ENCODE measurements around a stretch of chr20.

GRCh38 chr20:50567913-50568298 lies 57.7 kb downstream of the PTPN1 start:
- RRBS, result no CpG with 5 or more reads among the region's 12 CpGs

DNA sequence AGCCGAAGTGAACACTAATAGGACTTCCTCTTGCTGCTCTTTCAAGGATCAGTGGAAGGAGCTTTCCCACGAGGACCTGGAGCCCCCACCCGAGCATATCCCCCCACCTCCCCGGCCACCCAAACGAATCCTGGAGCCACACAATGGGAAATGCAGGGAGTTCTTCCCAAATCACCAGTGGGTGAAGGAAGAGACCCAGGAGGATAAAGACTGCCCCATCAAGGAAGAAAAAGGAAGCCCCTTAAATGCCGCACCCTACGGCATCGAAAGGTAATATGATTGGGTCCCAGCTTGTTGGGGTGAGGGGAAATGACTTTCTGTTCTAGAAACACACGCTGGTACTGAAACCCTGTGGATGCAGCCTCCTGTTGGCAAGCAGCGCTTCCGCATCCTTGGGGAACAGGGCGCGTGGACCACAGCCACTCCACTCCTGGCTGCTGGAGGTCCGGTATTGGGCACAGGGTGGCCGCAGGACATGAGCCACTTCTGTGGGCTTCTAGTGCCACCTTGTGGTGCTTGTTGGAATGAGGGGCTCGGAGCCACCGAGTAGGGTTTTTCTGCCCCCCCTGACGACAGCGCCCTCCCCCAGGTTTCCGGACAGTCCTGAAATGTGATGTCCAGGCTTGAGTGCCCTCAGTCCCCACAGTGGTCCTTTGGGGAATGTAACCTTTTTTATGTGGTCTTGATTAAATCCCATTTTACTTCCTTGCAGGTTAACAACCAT lies 69.6 kb downstream of the PTPN1 start:
- RRBS, result no CpG with 5 or more reads among the region's 20 CpGs

DNA sequence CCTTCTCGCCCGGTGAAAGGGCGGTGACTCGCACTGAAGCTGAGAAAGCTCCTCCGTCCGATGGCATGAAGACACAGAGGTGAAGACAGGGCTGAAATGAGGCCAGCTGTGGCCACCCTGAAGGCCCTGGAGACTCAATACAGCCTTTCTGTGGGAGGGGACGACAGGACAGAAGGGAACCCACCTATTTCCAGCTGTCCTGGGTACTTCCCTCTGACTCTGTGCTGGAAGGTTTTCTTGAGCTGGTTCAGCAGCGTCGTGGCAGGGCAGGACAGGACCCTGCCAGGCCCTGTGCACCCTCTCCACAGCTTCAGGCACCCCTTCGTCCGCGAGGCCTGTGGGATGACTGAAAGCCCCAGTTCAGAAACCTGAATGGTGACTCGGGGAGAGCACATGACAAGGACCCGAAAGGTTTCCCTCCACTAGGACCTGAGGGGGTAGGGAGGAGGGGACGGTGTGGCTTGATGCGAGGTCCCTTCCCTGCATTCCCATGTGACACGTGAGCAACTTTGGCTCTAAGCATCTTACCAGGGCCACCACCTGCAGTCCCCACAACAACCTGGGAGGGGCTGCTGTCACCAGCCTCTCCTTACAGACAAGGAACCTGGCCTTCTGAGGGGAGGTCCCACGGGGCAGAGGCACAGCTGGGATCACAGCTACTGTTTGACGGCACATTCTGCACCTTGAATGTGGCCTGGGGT lies 84.3 kb downstream of the PTPN1 start:
- RRBS, result 36% methylated on average over 2 of the region's 19 CpGs

GRCh38 chr20:50673207-50674300 lies 17.8 kb downstream of the RIPOR3 start:
- RRBS, result 62% methylated on average over 5 of the region's 26 CpGs

DNA sequence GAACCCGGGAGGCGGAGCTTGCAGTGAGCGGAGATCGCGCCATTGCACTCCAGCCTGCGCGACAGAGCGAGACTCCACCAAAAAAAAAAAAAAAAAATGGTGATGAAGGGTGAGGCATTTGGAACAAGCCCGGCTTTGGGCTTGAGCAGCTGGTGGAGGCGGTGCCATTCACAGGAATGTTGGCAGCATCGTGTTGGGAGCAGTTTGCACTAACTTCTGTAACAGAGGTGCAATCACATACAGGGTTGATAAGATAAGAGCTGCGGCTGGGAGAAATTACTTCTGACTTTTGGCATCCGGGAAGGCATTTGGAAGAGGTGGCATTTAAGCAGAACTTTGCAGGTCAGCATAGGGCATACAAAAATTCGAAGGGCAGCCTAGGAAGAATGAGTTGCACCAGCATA lies 16.2 kb upstream of the RIPOR3 start:
- RRBS, result no CpG with 5 or more reads among the region's 14 CpGs

GRCh38 chr20:50733345-50733729 lies 2.0 kb downstream of the PARD6B start:
- RRBS, result no CpG with 5 or more reads among the region's 5 CpGs

DNA sequence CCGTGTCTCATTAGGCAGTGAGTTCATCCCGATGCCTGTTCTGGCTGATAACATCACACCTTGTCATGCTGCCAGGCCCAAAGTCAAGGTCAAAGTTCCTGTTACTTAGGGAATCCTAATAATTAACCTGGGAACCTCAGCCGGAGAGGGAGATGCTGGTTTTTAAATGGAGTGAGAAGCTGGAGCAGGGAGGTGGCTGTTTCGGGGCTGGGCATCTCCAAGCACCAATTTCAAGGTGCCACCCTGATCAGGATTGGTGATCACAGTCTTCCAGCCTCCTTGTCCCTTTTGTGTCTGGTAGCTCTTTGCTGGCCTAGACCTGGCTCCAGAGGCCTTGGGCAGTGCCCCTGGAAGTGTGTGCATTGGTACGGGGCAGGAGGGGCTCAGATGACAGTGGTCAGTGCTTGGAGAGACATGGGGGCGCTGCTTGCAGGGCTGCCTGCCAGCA lies 61.5 kb downstream of the BCAS4 start:
- RRBS, result no CpG with 5 or more reads among the region's 6 CpGs

GRCh38 chr20:50897118-50897964 lies 33.9 kb downstream of the ADNP start:
- RRBS, result no CpG with 5 or more reads among the region's 14 CpGs

GRCh38 chr20:50904668-50905576 lies 26.3 kb downstream of the ADNP start:
- RRBS, result no CpG with 5 or more reads among the region's 5 CpGs

GRCh38 chr20:50922154-50922888 lies 8.9 kb downstream of the ADNP start:
- RRBS, result no CpG with 5 or more reads among the region's 14 CpGs

- RRBS, result no CpG with 5 or more reads among the region's 4 CpGs
Measured at GRCh38 chr20:50930110-50930441, 1.2 kb downstream of the ADNP start.

- RRBS, result no CpG with 5 or more reads among the region's 13 CpGs
Measured at GRCh38 chr20:51096509-51097218, 73.8 kb upstream of the KCNG1 start.

- RRBS, result no CpG with 5 or more reads among the region's 12 CpGs
Measured at GRCh38 chr20:51156080-51156626, 133.2 kb upstream of the KCNG1 start.

- RRBS, result no CpG with 5 or more reads among the region's 4 CpGs
Measured at GRCh38 chr20:51200028-51200346, 177.1 kb upstream of the KCNG1 start.

- RRBS, result no CpG with 5 or more reads among the region's 4 CpGs
Measured at GRCh38 chr20:51402141-51402550, 140.4 kb downstream of the NFATC2 start.

DNA sequence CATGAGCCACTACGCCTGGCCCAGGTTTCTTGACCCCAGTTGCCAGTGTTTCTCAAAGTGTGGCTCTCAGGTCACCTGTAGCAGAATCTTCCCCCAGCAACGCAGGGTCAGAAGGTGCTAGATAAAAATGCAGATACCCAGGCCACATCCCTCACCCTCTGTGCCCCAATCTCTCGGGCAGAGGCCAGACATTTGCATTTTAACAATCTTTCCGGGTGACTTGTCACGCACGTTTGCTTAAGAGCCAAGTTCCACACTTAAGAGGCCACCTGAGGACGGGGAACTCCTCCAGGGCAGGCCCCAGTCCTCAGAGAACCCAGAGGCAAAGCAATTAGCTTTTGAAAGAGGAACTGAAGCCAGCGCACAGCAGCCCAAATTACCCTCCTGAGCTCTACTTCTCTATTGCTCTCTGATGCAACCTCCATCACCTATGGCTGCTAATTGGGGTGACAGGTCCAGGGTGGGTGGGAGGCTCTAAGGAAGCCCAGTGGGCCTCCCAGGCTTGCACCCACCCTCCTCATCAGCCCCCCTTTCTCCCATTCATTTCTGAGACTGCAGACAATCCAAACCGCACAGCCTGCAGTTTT lies 81.7 kb downstream of the NFATC2 start:
- RRBS, result no CpG with 5 or more reads among the region's 9 CpGs

- RRBS, result no CpG with 5 or more reads among the region's 11 CpGs
Measured at GRCh38 chr20:51493306-51493666, 49.2 kb downstream of the NFATC2 start.

- RRBS, result 95% methylated on average over 15 of the region's 67 CpGs
Measured at GRCh38 chr20:51522951-51523907, 19.3 kb downstream of the NFATC2 start.

GRCh38 chr20:51523908-51524383 lies 18.6 kb downstream of the NFATC2 start:
- RRBS, result 92% methylated on average over 8 of the region's 22 CpGs

DNA sequence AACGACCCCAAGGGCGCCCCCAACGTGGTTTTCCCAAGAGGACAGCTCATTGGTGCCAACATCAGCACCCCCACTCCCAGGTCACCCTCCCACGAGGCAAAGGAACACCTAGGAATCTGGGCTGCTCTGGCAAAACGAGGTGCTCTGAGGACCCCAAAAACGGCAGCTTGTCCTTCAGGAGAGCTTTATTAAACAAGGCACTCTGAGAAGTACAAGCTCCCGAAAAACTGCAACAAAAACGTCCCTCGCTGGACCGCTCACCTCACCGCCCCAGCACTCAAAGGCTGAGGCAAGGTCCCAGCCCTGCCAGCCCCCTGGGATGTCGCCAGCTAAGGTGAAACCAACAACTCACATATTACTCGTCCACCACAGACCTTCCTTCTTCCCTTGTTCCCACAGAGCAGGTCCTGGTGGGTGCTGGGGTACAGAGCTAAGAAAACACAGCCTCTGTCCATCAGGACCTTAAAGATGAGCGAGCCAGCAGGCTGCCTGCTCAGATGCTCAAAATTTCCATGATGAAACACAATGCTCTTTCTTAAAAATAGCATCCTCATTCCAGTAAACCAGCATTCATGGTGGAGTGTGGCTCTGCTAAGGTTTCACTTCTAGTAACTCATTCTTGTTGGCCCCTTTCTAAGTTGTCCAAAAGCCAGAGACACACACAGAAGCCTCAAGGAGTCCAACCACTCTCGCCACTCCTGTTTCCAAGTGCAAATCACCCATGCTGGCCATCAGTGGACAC lies 36.0 kb downstream of the ATP9A start:
- RRBS, result no CpG with 5 or more reads among the region's 15 CpGs

Data from choroid plexus epithelial cell (primary cell).